HGPS cell (cell line): ENCODE measurements around a stretch of chr20.

GRCh38 chr20:29298263-29299102 lies 1959.0 kb upstream of the DEFB115 start:
- RRBS: no CpG with 5 or more reads among the region's 33 CpGs

DNA sequence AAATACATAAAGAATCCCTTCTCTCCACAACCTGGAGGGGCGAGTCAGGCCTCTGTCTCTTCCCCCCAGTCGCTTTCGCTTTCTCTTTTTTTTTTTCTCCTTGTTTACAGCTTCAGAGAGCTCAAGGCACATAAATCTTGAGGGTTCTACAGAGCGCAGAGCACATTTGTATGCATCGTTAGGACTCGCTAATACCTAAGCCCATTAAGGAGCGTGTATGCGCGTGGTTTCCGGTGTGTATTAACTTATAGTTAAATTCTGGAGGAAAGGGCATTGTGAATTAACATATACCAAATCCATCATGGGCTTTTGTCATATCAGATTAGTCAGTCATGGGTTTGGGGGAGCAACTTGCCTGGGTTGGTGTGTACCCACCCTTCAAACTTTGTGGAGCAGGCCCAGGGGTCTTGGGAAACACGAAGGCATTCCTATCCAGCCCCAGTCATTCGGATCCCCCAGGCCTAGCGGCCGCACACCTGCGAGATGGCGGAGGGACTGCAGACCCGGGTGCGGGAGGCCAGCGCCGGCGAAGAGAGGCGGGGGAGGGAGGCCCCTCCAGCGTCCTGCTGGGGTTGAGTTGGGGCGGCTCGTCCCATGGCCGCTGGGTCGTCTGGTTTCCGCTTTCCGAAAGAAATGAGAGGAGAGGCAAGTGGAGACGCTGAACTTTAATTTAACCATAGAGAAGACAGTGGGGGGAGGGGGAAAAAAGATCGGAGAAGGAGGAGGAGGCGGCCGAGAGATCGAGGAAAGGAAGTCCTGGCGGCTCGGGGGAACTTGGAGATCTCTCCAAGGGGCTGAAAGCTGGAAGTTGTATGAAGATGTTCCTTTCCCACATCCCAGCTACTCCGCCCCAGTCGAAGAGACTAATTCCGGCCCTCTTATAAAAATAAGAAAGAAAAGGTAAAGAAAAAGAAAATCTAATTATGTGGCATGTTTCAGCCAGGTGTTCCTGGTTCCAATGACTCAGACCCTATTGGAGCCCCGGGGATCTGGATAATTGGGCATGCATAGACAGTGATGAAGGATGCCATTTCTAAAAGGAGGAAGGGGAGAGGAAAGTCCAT lies 967.9 kb upstream of the DEFB115 start:
- RRBS: 0% methylated on average over 1 of the region's 40 CpGs

- RRBS: no CpG with 5 or more reads among the region's 3 CpGs
Observed at GRCh38 chr20:31488118-31488553, 13.0 kb downstream of the REM1 start.

DNA sequence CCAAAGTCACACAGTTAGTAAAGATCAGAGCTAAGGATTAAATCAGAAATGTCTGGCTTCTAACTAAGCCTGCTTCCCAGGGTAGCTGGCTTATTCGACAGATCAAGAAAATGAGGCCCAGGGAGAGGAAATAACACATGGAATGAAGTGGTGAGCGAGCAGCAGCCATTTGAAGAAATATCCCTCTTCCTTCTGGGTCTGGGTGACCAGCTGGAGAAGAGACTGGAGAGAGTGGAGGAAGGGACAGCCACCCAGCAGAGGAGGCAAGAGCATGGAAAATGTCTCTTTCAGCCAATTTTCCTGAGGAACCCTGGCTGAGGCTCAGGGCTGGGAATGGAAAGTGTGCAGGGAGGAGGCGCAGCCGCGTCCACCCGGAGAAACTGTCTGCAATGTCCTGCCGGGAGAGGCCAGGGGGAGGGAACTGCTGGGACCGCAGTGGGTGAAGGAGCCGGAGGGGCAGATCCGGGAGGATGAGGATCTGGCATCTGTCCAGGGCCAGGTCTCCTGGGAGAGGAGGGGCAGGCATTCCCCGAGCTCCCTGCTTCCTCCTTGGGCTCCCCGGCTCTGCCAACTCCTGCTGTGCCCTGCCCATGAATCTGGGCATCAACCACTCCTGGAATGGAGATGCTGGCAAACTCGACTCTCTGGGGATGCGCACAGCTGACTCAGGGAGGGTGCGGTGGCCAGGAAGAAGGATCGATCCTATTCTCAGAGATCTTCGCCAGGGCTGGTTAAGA lies 17.5 kb upstream of the HM13 start:
- RRBS: 3% methylated on average over 6 of the region's 17 CpGs

GRCh38 chr20:31705622-31706422 lies 16.8 kb downstream of the BCL2L1 start:
- RRBS: no CpG with 5 or more reads among the region's 3 CpGs

GRCh38 chr20:31723403-31724059 lies 863 bp upstream of the BCL2L1 start:
- RRBS: 2% methylated on average over 48 of the region's 70 CpGs

GRCh38 chr20:31810028-31810753 lies 9.0 kb upstream of the MYLK2 start:
- RRBS: no CpG with 5 or more reads among the region's 8 CpGs

GRCh38 chr20:31974636-31975596 lies 7.0 kb downstream of the XKR7 start:
- RRBS: no CpG with 5 or more reads among the region's 10 CpGs

GRCh38 chr20:31994812-31995413 lies 15.3 kb upstream of the CCM2L start:
- RRBS: 15% methylated on average over 4 of the region's 41 CpGs

GRCh38 chr20:32205465-32206295 lies 1.9 kb downstream of the PLAGL2 start:
- RRBS: no CpG with 5 or more reads among the region's 6 CpGs

DNA sequence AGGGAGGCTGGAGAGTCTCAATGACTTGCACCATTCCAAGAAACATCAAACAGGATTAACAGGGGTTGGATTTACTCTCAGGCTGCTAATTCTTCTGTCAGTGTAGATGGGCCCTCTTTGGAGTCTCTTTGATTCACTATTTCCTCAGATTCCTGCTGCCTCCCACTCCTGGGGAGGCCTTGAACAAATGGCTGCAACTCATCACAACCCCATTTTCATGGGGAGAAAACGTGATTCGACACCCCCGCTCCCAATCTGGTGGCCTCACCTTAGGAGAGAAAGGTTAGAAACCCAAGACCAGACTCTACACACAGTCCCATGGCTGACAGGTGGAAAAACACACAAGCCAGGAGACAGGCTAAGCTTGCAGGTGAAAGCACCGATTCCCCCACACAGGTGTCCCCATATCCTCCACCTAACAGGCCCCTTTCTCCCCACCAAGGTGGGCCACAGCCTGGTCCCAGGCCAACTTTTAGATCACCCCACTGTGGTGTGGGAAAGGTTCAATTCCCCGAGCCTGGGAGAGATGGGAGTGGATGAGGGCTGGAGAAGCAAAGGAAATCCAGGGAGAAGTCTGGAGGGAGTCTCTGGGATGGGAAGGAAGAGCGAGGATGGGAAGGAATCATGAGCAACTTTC lies 1.1 kb downstream of the PLAGL2 start:
- RRBS: no CpG with 5 or more reads among the region's 6 CpGs

- RRBS: no CpG with 5 or more reads among the region's 11 CpGs
Observed at GRCh38 chr20:32277995-32278761, 727 bp downstream of the KIF3B start.

DNA sequence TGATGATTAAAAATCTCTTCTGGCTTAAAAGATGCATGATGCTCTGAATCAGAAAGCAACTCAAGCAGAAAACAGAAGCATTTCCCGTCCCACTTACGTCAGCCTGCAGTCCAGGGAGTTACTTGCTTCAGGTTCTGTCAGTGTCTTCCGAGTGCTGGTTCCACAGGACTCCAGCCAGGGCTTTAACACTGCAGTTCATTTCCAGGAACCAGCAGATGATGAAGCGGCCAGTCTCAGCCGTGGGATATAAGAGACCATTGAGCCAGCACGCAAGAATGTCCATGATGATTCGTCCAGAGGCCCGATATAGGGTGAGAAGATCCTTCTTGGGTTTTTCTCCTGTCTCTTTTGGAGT lies 30.8 kb upstream of the ASXL1 start:
- RRBS: no CpG with 5 or more reads among the region's 8 CpGs

GRCh38 chr20:32357422-32357695 lies 772 bp upstream of the ASXL1 start:
- RRBS: no CpG with 5 or more reads among the region's 5 CpGs

- RRBS: no CpG with 5 or more reads among the region's 5 CpGs
Observed at GRCh38 chr20:32371641-32372486, 13.7 kb downstream of the ASXL1 start.

GRCh38 chr20:32387223-32387851 lies 29.2 kb downstream of the ASXL1 start:
- RRBS: no CpG with 5 or more reads among the region's 6 CpGs

GRCh38 chr20:32444871-32445571 lies 86.9 kb downstream of the ASXL1 start:
- RRBS: no CpG with 5 or more reads among the region's 8 CpGs

DNA sequence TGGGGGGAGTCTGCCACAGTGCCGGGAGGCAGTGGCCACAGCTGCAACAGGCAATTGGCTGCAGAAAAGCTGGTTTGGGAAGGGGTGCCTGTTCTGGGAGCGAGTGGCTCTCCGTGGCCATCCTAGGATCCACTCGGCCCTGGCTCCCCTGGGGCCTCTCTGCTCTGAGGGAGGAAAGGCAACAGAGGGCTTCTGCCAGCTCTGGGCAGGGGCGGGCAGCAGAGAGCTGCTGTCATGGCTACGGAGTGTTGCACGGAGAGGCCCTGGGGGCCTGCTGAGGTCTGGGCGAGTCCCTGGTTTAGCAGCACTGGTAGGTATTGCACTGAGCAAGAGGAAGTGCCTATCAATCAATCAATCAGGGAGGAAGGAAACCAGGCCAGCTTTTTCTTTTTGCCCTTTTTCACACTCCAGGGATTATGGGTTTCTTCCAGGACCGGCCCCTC lies 87.8 kb downstream of the ASXL1 start:
- RRBS: no CpG with 5 or more reads among the region's 9 CpGs

- RRBS: no CpG with 5 or more reads among the region's 14 CpGs
Observed at GRCh38 chr20:32452005-32452437, 93.9 kb downstream of the ASXL1 start.

- RRBS: no CpG with 5 or more reads among the region's 8 CpGs
Observed at GRCh38 chr20:32477918-32478498, 107.1 kb downstream of the NOL4L start.